Skeletal muscle tissue (tissue), 7 donors: ENCODE measurements around the genes NDUFS6 and UBE2QL1.

DNA sequence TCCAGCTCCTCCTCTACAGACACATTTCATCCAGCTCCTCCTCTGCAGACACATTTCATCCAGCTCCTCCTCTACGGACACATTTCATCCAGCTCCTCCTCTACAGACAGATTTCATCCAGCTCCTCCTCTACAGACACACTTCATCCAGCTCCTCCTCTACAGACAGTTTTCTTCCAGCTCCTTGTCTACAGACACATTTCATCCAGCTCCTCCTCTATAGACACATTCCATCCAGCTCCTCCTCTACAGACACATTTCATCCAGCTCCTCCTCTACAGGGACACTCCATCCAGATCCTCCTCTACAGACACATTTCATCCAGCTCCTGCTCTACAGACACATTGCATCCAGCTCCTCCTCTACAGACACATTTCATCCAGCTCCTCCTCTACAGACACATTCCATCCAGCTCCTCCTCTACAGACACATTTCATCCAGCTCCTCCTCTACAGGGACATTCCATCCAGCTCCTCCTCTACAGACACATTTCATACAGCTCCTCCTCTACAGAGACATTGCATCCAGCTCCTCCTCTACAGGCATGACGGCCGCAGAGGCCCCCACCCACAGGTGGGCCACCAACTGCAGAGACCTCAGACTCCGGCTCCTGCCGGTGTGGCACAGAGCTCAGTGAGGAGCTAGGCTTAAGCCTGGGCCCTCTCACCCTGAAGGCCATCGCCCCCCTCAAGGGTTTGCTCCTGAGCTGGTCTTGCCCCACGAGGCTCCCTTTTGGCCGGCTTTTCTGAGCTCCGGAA lies 16.2 kb downstream of the CLPTM1L start:
- PRO-cap, 3 experiments = no peak in any of the 3 experiments
- RAMPAGE, long total RNA = no peak
- RRBS, 2 experiments = 83% methylated on average over 1 of the region's 9 CpGs; no CpG with 5 or more reads in 1 of the 2 experiments

- PRO-cap, 3 experiments = no peak in any of the 3 experiments
- RAMPAGE, long total RNA = no peak
- RRBS, 2 experiments = no CpG with 5 or more reads among the region's 12 CpGs
These were observed 28.5 kb upstream of the SLC6A3 start for GRCh38 chr5:1473704-1474153.

DNA sequence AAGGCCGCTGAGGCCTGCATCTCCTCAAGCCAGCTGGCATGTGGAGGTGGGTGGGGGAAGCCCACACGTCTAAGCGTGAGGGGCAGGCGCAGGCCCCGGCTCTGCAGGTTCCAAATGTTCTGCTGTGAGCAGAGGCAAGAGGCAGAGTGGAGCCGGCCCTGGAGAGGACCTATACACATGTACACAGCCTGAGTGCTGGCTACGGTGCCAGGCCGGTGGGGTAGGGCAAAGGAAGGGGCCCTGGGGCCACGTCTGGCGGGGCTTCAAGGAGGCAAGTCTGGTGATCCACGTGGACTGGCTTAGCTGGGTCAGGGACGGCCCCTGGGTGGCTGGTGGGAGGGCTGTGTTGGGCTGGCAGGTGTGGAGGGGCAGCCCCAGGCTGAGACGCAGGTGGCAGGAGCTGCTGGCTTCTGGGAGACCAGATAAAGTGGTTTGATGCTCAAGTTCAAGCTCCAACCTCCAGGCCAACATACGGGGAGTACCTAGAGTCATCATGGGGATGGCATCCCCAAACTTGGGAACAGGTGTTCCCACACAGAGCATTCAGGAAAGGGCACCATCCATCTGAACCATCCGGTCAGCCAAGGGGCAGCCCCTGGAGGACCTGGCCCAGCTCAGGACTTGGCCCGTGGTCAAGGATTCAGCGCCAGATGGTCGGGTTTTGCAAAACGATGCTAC lies 26.3 kb downstream of the LPCAT1 start:
- PRO-cap, 3 experiments = no peak in any of the 3 experiments
- RAMPAGE, long total RNA = no peak
- RRBS, 2 experiments = 46 to 55% methylated on average over 4 of the region's 19 CpGs

- PRO-cap, 3 experiments = peak in 1 of 3 experiments; most common plus-strand start chr5:1503619 (in 1)
- RAMPAGE, long total RNA = no peak
- RRBS, 2 experiments = no CpG with 5 or more reads among the region's 30 CpGs
These were observed 20.3 kb downstream of the LPCAT1 start for GRCh38 chr5:1503084-1504234.

DNA sequence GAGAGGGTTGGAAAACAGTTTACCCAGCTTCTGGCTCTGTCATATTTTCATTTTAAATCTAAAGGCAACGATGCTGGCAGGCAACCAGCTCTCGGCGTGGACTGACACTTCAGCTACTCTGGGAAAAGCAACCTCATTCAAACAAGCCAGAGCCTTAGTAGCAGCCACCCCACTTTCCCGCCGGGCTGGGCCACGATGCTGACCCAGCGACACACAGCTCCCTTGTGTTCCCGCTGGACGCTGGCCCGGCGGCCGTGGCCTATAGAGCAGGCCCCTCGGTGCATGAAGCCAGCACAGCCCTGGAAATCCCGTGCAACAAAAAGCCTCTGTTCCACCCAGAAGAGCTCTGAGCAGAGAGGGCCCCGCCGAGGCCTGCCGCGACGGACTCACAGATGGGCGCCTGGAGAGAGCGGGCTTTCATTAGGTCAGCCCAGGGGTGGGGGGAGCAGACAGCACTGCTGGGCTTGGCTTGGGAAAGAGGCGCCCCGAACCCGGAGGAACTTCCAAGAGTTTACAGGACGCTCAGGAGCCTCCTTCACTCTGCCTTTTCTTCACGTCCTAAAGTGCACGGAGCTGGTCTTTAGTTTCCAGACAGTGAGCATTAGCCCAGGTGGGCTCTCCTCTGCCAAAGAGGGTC lies 29.1 kb upstream of the LPCAT1 start:
- PRO-cap, 3 experiments = no peak in any of the 3 experiments
- RAMPAGE, long total RNA = no peak
- RRBS, 2 experiments = 8 to 15% methylated on average over 6 of the region's 27 CpGs

DNA sequence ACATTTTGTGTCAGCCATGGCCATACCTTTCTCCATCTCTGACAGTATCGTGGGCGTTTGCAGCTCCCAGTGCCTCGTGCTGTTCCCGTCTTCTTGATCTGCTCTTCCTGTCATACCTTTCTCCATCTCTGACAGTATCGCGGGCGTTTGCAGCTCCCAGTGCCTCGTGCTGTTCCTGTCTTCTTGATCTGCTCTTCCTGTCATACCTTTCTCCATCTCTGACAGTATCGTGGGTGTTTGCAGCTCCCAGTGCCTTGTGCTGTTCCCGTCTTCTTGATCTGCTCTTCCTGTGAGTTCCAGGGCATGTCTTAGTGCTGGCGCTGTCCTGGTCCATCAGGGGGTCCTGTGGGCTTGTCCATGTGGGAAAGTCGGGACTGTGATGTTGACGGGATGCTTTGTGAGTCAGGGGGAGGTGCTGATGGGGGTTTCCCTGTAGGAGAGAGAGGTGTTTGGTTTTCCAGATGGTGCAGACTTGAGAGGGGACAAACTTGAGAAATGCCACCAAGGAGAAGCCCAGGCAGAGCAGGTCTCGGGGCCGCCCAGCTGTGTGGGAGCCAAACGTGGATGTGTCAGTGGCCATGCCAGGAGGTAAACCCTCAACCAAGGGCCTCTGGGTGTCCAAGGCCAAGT lies 88.0 kb upstream of the LPCAT1 start:
- PRO-cap, 3 experiments = no peak in any of the 3 experiments
- RAMPAGE, long total RNA = no peak
- RRBS, 2 experiments = no CpG with 5 or more reads among the region's 16 CpGs

GRCh38 chr5:1800766-1801558 lies at the start of gene NDUFS6:
NDUFS6 (plus strand) TSS chr5:1801407.
- PRO-cap, 3 experiments = peak in 3 of 3 experiments; most common plus-strand start chr5:1801415 (in 2); most common minus-strand start chr5:1801302 (in 2)
- RAMPAGE, long total RNA = start-site peak on the plus strand at chr5:1801402-1801415, 293 and 207 reads in 2 replicates
- RRBS, 2 experiments = 1 to 2% methylated on average over 36 to 41 of the region's 57 CpGs

GRCh38 chr5:1801885-1802390 lies 731 bp downstream of the NDUFS6 start:
- PRO-cap, 3 experiments = no peak in any of the 3 experiments
- RAMPAGE, long total RNA = no peak
- RRBS, 2 experiments = no CpG with 5 or more reads among the region's 10 CpGs

- PRO-cap, 3 experiments = no peak in any of the 3 experiments
- RAMPAGE, long total RNA = no peak
- RRBS, 2 experiments = no CpG with 5 or more reads among the region's 20 CpGs
These were observed 6.4 kb downstream of the NDUFS6 start for GRCh38 chr5:1807392-1808183.

- PRO-cap, 3 experiments = no peak in any of the 3 experiments
- RAMPAGE, long total RNA = no peak
- RRBS, 2 experiments = 23 to 32% methylated on average over 5 of the region's 26 CpGs
These were observed 40.0 kb downstream of the NDUFS6 start for GRCh38 chr5:1841032-1841761.

GRCh38 chr5:1882202-1882821 lies 413 bp downstream of the IRX4 start:
- PRO-cap, 3 experiments = no peak in any of the 3 experiments
- RAMPAGE, long total RNA = no peak
- RRBS, 2 experiments = 9 to 12% methylated on average over 28 to 34 of the region's 55 CpGs

GRCh38 chr5:2757624-2758603 lies 6.4 kb upstream of the IRX2 start:
- PRO-cap, 3 experiments = no peak in any of the 3 experiments
- RAMPAGE, long total RNA = no peak
- RRBS, 2 experiments = no CpG with 5 or more reads among the region's 23 CpGs

DNA sequence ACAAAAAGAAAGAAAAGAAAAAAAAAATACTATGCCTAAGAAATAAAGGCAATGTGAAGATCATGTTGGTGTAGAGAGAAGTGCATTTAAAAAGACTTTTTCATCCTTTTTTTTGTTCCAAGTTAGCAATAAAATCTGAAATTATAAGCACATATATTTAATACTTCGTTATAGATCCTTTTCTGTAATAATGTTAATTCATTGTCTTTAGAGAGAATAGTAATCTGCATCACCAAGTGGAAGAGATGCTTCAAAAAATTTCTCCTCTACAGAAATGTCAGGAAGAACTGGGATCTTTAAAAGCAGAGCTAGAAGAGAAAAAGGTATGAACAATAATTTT lies 18.4 kb downstream of the ICE1 start:
- PRO-cap, 3 experiments = no peak in any of the 3 experiments
- RAMPAGE, long total RNA = no peak
- RRBS, 2 experiments = no CpG with 5 or more reads among the region's 1 CpG

- PRO-cap, 3 experiments = no peak in any of the 3 experiments
- RAMPAGE, long total RNA = no peak
- RRBS, 2 experiments = no CpG with 5 or more reads among the region's 15 CpGs
These were observed 5.7 kb downstream of the MED10 start for GRCh38 chr5:6372509-6373090.

GRCh38 chr5:6448333-6448997 lies at the start of gene UBE2QL1:
UBE2QL1 (plus strand) TSS chr5:6448859.
- PRO-cap, 3 experiments = peak in 2 of 3 experiments; most common plus-strand start chr5:6448870 (in 2); most common minus-strand start chr5:6448867 (in 2)
- RAMPAGE, long total RNA = no peak
- RRBS, 2 experiments = 2% methylated on average over 29 of the region's 59 CpGs

DNA sequence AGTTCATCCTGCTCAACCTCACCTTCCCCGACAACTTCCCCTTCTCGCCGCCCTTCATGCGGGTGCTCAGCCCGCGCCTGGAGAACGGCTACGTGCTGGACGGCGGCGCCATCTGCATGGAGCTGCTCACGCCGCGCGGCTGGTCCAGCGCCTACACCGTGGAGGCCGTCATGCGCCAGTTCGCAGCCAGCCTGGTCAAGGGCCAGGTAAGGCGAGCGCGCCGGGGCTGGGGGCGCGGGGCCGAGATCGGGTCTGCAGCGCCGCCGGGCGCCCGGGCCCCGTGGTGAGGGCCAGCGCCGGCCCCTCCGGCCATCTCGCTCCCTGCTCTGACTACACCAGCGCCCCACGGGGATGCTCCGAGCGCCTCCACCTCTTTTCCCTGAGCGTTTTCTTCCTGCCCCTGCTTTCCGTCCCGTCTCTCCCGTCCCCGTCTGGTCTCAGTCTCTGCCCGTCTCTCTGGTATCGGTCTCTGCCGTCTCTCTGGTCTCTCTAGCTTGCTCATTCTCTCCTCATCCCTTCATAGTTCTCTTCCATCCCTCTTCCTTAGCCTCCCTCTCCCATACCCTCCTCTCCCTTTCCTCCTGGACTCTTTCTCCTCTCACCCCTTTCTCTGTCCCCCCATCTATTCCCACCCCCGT lies 502 bp downstream of the UBE2QL1 start:
- PRO-cap, 3 experiments = peak in 2 of 3 experiments; most common plus-strand start position 178 of the sequence (in 1); most common minus-strand start position 141 of the sequence (in 1)
- RAMPAGE, long total RNA = no peak
- RRBS, 2 experiments = 2 to 6% methylated on average over 8 of the region's 51 CpGs

GRCh38 chr5:6449834-6450671 lies 1.4 kb downstream of the UBE2QL1 start:
- PRO-cap, 3 experiments = no peak in any of the 3 experiments
- RAMPAGE, long total RNA = no peak
- RRBS, 2 experiments = no CpG with 5 or more reads among the region's 20 CpGs

DNA sequence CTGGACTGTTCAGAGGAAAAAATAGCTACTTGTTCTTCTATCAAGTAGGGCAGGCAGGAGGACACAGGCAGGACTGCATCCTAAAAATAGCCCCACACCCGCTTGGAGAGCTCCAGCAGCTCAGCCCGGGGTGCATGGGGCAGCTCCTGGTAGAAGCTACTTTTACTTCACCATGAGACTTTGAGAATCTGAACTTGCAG lies 6.1 kb downstream of the UBE2QL1 start:
- PRO-cap, 3 experiments = peak in 2 of 3 experiments; most common plus-strand start position 95 of the sequence (in 2)
- RAMPAGE, long total RNA = no peak
- RRBS, 2 experiments = no CpG with 5 or more reads among the region's 2 CpGs

GRCh38 chr5:6596241-6596961 lies 36.4 kb downstream of the NSUN2 start:
- PRO-cap, 3 experiments = no peak in any of the 3 experiments
- RAMPAGE, long total RNA = no peak
- RRBS, 2 experiments = no CpG with 5 or more reads among the region's 9 CpGs

- PRO-cap, 3 experiments = no peak in any of the 3 experiments
- RAMPAGE, long total RNA = no peak
- RRBS, 2 experiments = no CpG with 5 or more reads among the region's 6 CpGs
These were observed 25.7 kb downstream of the NSUN2 start for GRCh38 chr5:6607108-6607606.